ENCODE measurements around the genes PGRMC1, SLC25A5, STEEP1, SOWAHD and THOC2.

DNA sequence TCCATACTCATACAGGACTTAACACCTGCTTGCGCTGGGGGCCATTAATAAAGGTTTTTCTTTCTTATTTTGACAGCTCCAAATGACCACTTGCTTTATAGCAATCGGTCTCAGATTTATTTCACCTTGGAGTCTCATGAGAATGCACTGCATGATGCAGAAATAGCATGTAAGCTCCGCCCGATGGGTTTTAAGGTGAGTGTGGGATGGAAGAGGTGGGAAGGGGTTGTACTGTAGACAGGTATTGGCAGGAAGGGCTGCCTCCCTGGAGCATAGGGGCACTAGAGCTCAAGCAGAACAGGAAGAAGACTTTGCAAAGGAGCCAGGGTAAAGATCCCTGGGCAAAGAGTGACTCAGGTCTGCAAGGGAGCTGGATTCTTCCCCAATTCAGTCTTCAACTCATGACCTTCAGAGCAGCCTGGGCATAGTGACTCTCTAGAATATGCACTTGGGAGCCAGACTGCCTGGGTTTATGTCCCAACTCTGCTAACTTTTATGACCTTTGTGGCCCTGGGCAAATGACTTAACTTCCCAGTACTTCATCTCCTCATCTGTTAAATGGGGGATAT is 3.9 kb downstream of the LONRF3 start:
- PRO-cap: no peak

DNA sequence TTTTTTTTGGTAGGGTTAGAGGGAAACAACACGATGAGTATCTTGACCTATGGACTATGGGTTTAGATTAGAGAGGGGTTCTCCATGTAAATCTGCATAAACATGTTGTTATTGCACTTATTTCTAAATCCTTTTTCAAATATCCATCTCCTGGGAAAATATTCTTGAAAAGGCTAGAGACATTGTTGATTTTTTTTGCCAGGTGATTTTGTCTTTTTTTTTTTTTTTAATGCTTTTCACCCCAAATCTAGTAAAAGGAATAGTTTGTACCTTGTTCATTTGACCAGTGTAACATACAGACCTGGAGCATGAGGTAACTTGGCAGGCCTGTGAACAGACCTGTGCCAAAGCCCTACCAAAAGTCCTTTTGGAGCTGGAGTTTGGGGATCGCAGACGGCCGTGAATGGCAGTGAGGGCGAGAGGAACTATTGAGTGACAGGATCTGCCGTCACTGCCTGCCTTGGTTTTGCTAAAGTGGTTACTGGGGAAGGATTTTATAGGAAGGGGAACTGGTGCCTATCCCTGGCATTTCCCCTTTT is 14.2 kb downstream of the LONRF3 start:
- PRO-cap: no peak

GRCh38 chrX:118989215-118989920 is 14.9 kb downstream of the LONRF3 start:
- PRO-cap: no peak

DNA sequence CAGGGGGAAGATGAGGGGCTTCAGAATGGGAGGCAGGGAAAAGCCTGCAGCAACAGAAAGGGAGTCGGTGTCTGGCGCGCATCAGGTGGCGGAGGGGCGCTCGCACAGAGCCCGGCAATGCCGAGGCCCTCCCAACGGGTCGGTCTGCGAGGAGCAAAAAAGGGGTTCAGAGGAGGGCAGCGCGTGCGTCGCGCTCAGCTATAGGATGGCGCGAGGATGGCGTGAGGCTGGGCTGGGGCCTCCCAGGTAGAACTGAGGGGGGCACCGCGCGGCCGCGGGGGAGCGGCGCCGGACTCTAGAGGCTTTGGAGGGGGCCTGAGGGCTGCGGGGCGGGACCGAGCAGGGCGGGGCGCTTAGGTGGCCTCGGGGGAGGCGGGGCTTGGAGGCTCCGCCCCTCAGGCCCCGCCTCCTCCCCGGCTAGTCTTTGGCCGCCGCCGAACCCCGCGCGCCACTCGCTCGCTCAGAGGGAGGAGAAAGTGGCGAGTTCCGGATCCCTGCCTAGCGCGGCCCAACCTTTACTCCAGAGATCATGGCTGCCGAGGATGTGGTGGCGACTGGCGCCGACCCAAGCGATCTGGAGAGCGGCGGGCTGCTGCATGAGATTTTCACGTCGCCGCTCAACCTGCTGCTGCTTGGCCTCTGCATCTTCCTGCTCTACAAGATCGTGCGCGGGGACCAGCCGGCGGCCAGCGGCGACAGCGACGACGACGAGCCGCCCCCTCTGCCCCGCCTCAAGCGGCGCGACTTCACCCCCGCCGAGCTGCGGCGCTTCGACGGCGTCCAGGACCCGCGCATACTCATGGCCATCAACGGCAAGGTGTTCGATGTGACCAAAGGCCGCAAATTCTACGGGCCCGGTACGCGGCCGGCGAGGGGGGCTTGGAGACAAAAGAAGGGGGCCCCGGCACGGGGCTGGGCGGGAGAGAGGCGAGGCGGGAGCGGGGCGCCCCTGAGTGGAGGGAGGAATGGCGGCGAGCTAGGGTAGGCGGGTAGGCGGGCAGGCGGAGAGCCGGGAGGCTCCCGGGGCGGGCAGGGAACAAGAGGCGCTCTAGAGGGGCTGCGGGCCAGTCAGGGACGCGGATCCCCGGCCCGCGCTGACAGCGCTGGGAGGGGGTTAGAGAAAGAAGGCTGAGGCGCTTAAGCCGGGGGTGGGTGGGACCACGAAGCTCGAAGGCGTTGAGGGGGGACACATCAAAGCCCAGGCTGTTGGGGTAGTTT is at the start of gene PGRMC1:
PGRMC1 (plus strand) TSS at position 451 of the 1,218 bp plus-strand sequence.
- PRO-cap: bidirectional peak, plus-strand start at position 478 of the sequence, minus-strand start at position 297 of the sequence

DNA sequence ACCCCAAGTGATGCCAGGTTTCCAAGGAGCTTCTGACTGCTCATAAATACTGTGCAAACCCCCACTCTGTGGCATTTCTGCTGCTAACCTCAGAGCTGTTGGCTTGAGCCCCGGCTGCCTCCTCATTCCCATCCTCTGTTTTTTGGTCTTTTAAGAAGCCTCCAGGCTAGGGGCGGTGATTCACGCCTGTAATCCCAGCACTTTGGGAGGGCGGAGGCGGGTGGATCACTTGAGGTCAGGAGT is 11.2 kb downstream of the SLC25A43 start:
- PRO-cap: no peak

- PRO-cap: bidirectional peak, plus-strand start at chrX:119468444, minus-strand start at chrX:119468171
Observed at GRCh38 chrX:119468017-119468948, at the start of gene SLC25A5. SLC25A5 (plus strand) TSS chrX:119468444.

GRCh38 chrX:119565119-119565832 is at the start of gene STEEP1:
STEEP1 (minus strand) TSS chrX:119565409.
- PRO-cap: no peak

DNA sequence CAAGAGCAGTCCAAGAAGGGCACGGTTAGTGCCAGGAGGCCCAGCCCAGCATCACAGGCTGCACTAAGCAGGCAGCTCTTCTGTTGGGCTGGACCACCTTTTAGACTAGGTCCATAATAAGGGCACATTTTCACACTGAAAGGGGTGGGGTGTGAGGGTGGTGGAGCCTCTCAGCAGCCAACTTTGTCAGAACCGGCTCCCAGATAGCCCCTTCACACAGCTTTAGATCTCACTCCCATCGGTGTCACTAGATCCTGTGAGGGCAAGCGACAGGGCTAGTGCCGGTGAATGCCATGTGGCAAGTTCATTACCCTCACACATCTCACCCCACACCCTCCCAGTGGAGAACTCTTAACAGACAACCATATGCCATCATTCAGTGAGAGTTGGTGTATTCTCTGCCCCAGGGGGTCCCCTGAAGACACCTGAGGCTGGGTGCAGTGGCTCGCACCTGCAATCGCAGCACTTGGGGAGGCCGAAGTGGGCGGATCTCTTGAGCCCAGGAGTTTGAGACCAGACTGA is 15.4 kb downstream of the SEPTIN6 start:
- PRO-cap: no peak

DNA sequence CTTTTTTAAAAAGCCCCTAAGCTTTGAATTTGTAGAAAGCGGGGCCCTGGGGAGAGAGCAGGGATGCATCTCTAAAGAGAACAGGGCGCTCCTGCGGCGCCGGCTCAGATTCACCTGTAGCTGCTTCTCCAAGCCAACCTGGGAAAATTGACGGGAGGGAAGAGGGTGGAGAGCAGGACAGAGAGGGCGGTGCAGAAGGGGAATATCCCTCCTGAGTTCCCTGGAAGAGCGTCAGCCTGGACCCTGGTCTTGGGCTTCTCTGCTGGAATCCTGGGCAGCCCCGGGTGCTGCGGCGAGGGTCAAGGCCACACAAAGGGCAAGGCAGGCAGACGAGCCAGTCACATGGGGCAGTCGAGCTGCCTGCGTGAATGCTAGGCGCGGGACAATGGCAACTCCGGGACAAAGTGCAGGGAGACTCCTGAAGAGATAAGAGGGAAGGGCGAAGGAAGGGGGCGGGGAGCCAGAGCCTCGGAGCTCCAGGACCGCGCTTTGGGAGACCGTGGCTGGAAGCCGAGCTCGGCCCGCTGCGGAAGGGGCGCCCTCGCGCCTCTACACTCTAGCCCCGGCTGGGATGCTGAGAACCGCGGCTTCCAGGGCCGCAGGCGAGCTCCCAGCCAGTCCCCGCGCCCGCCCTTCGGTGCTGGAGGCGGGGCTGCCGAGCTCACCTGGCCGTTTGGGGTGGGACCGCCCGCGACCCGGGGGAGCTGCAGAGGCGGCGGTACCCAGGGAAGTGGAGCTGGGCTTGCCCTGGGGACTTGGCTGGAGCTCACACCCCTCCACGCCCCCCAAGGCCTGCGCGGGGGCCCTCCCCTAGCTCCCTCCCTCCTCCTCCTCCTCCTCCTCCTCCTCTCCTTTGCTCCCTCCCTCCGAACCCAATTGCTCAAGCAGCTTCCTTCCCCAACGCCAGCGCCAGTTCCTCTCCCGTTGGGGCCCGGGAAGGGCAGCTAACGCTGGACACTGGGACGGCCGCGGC is at the start of gene SOWAHD:
SOWAHD (plus strand) TSS at position 909 of the 973 bp plus-strand sequence.
- PRO-cap: no peak

- PRO-cap: no peak
Observed at GRCh38 chrX:119758653-119759099, 288 bp downstream of the SOWAHD start.

- PRO-cap: no peak
Observed at GRCh38 chrX:119942683-119943040, 889 bp downstream of the NKAP start.

- PRO-cap: no peak
Observed at GRCh38 chrX:120143718-120144885, 14.3 kb upstream of the RHOXF2 start.

GRCh38 chrX:120559609-120559970 is 1.2 kb downstream of the CUL4B start:
- PRO-cap: no peak

- PRO-cap: no peak
Observed at GRCh38 chrX:120660629-120660894, 30.7 kb upstream of the C1GALT1C1 start.

- PRO-cap: no peak
Observed at GRCh38 chrX:120672369-120672709, 42.5 kb upstream of the C1GALT1C1 start.

- PRO-cap: no peak
Observed at GRCh38 chrX:123185080-123185527, 1.0 kb downstream of the GRIA3 start.

- PRO-cap: bidirectional peak, plus-strand start at chrX:123733152, minus-strand start at chrX:123733031
Observed at GRCh38 chrX:123732044-123733414, at the start of gene THOC2. THOC2 (minus strand) TSS chrX:123733052.

DNA sequence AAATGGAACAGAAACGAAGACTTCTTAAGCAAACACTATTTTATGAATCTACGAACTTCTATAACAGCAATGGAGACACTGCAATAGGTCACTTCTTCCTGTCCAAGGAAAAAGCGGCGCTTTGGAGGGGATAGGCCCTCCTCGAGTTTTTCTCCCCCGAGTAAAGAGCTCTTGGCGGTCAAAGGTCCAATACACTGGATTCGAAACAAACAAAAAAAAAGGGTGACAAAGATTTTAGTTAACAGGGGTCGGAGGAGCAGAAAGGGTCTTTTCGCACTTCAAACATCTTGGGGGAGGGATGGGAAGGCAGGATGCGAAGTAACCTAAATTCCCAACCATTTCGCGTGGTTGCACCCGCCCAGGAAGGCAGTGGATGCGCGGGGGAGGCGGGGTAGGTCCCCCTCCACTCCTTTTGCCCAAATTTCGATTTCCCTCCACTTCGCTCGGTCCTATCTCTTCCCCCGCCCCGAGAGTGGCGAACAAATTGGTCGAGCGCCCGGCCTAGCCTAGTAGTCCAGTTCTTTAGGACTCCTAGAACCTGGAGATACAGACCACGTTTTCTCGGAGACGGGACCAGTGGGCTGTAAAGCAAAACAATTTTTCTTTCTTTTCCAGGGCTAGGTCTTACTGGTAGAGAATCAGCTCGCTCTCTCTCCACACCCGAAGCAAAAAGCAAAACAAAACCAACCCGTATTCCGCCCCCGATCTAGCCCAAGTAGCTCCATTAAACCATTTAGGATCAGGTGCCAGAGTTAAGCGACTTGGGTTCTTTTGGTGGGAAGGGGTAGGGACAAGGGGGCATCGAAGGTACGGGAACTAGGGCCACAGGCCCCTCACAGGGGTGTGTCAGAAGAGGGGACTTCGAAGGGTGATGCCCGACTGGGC is 2.1 kb upstream of the STAG2 start:
- PRO-cap: no peak

DNA sequence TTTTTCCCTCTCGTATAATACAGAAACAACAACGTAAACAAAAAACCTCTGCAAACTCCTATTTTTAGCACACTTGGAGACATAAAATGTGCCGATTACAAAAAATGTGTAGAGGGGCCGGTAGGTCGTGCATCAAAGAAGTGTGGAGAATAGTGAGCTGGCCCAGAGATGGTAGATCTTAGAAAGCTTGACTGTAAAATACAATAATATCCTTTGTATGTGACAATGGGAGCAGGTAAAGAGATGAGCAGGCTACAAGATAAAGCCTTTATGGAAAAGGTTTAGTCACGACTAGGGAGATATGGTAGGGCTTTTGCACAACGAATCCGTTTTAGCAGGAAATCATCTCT is 33.4 kb downstream of the STAG2 start:
- PRO-cap: no peak

DNA sequence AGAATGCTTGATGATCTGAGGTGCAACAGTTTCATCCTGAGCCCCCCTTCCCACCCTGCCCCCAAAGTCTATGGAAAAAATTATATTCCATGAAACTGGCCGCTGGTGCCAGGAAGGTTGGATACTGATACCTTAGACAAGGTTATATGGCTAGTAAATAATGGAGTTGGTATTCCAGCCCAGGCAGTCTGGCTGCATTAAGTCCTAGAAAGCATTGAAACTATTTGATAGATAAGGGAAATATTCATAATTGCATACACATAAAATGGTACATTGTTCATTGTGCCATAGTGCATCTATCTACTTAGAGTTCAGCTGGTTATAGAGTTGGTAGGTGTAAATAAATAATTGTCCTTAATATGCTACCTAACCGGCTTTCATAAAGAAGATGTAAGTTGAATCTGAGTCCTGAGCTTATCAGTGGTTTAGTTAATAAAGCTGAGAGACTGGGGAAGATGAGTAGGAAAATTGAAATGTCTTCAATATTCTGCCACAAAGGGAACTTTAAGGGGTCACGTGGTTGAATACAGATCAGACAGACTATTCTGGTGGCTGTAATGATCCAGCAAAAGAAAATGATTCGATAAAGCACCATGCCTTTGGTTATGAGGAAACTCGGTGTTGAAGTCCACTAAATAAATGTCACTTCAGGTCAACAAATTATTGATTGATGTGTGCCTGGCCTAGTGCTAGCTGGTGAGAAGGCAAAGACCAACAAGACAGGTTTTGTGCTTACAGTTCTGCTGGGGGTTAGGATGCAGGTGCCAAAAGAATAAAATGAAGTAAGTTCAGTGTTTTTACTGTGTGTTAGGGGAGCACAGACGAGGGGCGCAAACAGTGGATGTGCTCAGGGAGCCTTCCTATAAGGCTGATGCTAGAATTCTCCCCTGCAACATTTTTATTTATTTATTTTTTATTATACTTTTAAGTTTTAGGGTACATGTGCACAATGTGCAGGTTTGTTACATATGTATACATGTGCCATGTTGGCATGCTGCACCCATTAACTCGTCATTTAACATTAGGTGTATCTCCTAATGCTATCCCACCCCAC is 142.3 kb downstream of the STAG2 start:
- PRO-cap: no peak